AG04450 (cell line): ENCODE results near the genes ZNF2 and TRIM43.

DNA sequence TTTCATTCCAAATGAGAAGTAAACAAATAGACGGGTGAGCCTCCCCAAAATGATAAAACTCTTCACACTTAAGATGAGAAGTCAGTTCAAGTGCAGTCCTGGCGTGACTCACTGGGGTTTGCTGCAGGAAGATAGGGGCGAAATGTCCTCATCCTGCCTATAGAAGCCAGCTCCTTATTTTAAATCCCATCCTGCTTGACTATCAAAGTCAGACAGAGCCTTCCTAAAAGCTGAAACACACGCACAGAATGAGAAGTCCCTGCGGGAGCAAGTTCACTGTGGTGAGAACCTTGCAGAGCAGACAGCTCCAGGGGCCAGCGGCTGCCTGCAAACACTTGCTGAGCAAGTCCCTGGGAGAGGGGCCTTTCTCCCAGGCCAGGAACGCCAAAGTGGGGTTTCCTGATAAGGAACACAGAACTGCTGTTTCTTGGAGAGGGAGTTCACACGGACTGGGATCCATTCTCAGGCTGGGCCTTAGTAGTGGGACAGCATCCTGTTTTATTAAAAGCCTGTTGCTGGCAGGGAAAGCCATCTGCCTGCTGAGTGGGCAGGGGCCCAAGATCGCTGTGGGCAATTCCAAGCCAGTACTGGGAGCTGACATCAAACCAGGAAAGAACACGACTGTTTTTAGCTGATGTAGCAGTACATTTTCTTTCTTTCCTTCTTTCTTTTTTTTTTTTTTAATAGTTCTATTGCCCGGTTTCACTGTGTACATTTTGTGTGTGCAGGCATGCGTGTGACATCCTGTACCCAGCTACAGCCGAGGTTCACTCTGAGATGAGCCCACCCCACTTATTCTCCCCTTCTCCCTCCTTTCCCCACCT is 143.8 kb upstream of the PLGLB2 start:
- CAGE, long polyA plus RNA: no peak
- RRBS: no CpG with 5 or more reads among the region's 13 CpGs

- CAGE, long polyA plus RNA: no peak
- RRBS: no CpG with 5 or more reads among the region's 7 CpGs
Measured at GRCh38 chr2:87636768-87637258, 111.1 kb upstream of the PLGLB2 start.

DNA sequence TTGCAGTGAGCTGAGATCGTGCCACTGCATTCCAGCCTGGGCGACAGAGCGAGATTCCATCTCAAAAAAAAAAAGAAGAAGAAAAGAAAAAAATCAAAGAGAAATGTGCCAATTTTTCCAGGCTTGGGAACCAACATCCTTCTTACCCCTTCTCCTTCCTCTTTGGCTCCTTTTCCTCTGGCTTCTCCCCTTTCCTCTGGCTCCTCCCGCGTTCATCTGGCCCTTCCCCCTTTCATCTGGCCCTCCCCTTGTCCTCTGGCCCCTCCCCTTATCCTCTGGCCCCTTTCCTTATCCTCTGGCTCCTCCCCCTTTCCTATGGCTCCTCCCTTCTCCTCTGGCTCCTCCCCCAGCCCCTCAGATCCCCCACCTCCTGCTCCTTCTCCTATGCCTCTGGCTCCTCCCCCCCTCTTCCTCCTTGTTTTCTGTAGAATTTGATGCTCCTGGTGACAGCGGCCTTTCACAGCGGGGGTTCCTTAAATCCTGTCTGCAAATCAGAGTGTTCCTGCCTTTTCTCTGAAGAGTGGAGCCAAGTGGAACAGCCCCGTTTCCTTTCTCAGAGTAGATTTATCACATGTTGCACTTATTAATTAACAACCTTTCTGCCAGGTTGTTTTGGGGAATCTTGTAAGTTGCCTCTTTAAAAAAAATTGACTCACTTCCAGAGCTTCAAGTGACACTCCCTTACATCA is 28.1 kb downstream of the FABP1 start:
- CAGE, long polyA plus RNA: no peak
- RRBS: no CpG with 5 or more reads among the region's 8 CpGs

DNA sequence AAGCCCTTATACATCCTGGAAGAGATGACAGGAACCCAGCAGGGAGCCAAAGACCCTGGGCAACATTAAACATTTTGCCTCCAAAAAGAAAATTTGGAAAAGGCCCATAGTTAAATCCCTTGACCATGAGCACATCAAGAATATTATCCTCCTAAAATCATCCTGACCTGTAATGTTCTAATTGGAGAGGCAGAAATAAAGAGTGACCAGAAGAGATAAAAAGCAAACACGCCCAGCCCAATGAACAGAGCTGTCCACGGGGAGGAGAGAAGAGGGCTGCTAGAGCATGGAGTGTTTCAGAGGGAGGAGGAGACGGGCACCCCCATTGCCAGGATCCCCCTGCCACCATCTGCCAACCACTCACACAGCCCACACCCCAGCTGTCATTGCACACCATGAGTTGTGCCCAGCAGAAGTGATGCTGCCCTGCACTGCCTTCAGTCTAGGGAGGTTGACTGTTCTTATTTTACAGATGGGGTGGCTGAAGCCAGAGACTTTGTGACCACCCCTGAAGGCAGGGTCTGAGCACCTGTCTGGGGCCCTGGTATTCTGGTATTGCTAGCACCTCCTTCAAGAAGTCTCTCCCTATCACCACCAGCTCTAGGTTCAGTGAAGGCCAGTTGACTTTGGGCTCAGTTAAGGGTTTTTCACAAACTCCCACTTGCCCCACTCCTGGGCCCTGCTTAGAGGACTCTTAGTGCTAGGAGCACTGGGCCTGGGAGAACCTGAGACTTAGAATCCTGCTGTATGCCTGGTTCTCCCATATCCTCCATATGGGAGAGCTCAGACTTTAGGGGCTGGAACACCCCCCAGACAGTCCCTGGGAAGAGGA is 2.5 kb downstream of the FABP1 start:
- CAGE, long polyA plus RNA: no peak
- RRBS: no CpG with 5 or more reads among the region's 3 CpGs

- CAGE, long polyA plus RNA: no peak
- RRBS: no CpG with 5 or more reads among the region's 6 CpGs
Measured at GRCh38 chr2:88131519-88132100, 3.7 kb upstream of the FABP1 start.

GRCh38 chr2:88175104-88175660 is 5.0 kb downstream of the THNSL2 start:
- CAGE, long polyA plus RNA: no peak
- RRBS: no CpG with 5 or more reads among the region's 5 CpGs

DNA sequence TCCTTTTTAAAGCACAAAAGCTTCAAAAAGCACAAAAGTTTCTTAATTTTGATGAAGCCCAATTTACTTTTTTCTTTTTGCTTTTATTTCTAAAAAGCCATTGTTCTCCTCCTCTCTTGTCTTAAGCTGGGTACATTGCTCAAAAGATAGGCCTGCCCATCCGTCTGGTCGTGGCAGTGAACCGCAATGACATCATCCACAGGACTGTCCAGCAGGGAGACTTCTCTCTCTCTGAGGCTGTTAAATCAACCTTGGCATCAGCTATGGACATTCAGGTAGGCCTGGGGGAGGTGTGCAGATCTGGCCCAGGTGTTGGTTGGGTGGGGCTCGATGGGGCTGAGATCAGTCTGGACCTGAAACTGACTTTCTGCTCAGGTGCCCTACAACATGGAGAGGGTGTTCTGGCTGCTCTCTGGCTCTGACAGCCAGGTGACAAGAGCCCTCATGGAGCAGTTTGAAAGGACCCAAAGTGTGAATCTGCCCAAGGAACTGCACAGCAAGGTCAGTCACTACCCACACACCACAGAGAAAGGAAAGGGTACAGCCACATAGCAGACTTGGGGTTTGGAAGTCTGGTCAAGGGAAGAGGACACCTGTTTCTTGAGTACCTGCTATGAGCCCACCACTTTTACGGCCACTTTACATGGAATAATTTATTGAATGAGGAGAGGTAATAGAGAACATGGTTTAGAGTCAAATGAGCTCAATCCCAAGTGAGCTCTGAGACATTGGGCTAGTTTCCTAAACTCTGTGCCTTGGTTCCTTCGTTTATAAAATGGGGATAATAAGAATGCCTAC is 12.6 kb downstream of the THNSL2 start:
- CAGE, long polyA plus RNA: no peak
- RRBS: no CpG with 5 or more reads among the region's 6 CpGs

- CAGE, long polyA plus RNA: no peak
- RRBS: no CpG with 5 or more reads among the region's 6 CpGs
Measured at GRCh38 chr2:88506612-88507011, 17.8 kb upstream of the TEX37 start.

DNA sequence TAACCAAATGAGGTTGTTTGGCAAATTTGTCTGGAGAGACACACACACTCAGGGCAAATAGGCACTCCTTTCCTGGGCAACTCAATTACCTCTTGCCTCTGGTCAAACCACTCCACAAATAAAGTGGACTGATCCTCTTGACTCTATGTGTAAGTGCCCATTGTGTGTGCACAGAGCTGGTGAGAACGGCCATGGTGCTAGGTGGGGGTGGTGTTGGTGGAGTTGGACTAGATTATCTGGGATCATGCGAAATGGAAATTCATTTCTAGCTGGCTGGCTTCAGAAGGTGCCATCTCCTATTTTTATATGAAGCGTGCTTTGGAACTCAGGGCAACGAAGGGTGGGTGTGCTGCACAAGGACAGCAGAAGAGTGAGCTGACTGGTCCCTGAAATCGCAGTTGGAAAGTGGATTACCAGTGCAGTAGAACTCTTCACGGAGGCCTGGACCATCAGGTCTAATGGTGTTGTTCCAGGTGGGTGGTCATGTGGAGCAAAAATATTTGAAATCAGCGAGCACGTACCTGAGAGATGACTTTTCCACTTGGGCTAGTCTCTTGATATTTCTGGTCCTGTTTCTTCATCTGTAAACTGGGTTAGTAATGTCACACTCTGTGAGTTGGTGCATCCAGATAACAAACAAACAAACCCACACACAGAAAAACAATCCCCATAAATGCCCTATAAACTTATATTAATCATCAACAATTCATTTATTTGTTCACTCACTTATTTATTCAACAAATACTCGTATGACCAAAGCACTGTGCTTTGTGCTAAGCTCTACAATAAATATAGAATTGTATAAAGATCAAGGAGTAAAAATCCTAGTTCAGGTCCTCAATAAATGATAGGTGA is 150.0 kb downstream of the RPIA start:
- CAGE, long polyA plus RNA: no peak
- RRBS: no CpG with 5 or more reads among the region's 9 CpGs

DNA sequence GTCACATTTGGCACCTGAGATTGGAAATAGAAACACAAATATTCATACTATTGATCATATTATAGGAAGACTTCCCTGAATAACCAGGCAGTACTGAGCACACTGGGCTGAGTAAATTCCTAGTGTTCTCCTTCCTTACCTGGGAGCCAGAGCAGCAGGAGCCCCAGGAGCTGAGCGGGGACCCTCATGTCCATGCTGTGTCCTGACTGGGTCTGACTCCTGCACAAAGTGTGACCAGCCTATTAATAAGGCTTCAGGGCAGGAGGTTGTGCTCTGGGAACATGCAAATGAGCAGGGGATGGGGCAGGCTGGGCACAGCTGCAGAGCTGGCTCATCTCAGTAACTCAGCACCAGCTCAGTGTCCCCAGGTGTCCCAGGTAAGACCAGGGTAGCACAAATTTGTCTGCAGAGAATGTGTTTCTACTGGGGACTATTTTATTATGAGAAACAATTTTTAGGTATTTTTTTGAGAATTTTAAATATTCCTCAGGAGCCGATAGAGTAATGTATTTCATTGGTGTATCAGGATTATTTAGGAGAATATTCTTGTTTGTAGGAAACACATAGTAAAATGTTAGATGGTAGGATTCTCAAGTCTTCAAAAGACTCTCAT is 256.2 kb downstream of the RPIA start:
- CAGE, long polyA plus RNA: no peak
- RRBS: no CpG with 5 or more reads among the region's 2 CpGs

GRCh38 chr2:89027611-89027947 is 336.1 kb downstream of the RPIA start:
- CAGE, long polyA plus RNA: no peak
- RRBS: no CpG with 5 or more reads among the region's 1 CpG

DNA sequence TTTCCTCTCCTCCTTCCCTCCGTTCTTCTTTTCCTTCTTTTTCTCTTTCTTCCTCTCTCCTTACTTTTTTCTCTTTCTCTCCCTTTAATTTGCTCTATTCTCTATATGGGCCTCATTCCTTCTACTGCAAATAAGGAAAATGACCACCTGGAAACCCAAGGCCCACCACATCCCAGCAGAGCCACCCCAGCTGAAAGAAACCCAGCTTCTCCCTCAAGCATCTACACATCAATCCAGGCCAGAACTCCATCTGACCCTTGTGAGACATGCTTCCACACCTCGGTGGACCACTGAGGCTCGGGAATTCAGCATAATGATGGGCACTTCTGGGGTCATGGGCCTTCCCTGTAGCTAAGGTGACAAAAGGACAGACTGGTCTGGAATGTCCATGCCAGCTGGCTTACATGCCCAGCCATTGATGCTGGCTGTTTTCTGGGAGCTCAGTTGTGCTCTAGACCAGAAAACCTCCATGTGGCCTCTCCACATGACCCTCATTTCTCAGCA is 874.4 kb downstream of the RPIA start:
- CAGE, long polyA plus RNA: no peak
- RRBS: no CpG with 5 or more reads among the region's 3 CpGs

- CAGE, long polyA plus RNA: no peak
- RRBS: no CpG with 5 or more reads among the region's 10 CpGs
Measured at GRCh38 chr2:89837641-89838241, 1146.3 kb downstream of the RPIA start.

- CAGE, long polyA plus RNA: no peak
- RRBS: no CpG with 5 or more reads among the region's 101 CpGs
Measured at GRCh38 chr2:91570871-91571918, 2879.7 kb downstream of the RPIA start.

- CAGE, long polyA plus RNA: no peak
- RRBS: no CpG with 5 or more reads among the region's 2 CpGs
Measured at GRCh38 chr2:94218907-94220119, 367.8 kb upstream of the AQP7B start.

DNA sequence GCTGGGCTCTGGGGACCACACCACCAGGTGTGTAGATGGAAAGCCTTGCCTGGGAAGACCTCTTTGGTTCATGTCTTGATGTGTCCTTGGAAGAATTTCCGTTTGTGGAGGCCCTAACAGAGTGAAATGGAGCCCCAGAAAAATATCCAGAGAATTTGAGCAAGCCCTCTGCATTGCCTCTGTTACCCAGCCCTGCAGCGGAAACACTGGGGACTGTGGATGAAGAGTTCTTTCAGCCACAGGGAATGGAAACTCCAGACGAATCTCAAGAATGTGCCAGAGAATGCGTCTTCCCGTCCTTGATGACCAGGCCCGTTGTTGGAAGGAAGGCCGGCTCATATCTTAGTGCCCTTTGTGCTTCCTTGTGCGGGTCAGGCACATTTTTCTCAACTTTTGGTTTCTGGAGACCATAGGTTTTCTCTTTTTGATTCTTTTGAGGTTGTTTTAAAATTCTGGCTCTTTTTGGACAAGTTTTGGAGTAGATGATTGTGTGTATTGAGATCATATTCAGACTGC is 15.5 kb downstream of the MAL start:
- CAGE, long polyA plus RNA: no peak
- RRBS: no CpG with 5 or more reads among the region's 8 CpGs

DNA sequence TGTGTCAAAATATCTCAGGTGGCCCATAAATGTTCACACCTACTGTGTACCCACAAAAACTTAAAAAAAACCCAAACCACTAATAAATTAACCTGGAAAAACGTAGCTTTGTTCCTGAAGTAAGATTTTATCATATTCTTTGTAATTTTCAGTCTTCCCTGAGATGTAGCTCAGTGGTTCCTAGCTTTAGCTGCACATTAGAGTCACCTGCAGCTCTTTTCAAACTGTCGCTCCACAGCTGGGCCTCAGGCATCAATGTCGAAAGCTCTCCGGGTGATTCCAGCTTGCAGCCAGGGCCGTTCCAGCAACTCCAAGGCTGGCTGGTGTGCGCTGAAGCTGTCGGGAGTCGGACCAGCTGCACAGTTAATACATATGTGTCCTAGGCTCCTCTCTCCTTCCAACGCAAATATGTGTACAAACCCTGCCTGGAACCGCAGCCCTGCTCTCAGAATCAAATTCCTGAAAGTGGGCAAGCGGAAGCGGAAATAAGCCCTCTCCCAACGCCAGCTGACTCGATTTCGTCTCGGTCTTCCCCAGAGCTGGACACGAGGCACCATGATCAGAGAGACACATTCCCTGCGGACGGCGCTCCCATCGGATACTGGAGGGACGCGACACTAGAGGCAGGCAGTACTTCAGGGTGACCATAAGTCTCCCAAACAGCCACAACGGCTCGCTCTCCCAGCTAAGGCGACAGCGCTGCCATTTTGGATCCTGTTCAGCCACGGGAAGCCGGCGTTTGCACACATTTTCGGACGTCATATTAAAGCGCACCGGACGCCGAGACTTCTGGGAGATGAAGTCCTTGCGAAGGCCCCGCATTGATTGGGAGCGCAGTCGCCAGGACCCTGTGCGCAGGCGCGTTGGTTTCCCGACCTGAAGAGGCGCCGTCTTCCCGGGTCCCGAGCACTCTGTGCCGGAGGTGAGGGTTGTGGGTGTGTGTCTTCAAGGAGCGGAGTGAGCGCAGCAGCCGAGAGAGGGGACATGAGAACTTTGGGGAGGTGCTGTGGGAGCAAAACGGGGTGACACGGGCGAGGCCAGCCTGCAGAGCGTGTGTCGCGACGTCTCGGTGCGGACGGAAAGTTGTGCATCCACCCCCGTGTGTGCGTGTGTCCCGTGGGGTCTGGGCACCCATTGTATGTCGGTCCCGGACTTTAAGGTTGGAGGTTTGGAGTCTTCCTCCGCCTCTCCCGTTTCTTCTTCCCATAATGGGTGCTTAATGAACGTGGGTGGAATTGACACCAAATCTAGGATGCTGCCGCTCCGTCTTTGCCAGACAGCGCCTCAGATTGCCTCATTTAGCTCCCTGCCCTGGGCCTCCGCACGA is at the start of gene ZNF2:
ZNF2 (plus strand) TSS at position 871 of the 1,327 bp plus-strand sequence.
- CAGE, long polyA plus RNA: no peak
- RRBS: 0% methylated on average over 4 of the region's 75 CpGs

DNA sequence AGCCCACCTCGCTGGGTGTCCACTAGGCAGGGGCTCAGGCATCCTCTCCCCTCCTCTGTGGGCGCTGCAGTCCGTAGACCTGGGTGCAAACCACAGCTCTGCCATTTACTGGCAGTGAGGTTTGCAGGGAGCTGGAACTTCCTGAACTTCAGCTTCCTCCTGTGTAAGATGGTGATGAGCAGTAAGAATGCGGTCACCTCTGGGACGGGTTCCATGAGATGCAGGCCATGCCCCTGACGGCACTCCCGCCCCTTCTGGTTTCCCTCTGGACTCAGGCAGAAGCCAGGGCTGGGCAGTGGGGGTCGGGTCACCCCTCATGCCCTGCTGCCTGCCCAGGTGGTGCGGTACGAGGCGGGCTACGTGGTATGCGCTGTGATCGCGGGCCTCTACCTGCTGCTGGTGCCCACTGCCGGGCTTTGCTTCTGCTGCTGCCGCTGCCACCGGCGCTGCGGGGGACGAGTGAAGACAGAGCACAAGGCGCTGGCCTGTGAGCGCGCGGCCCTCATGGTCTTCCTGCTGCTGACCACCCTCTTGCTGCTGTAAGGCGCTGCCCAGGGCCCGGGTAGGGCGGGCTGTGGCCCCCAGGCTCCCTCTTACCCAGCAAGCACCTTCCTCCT is 1.5 kb downstream of the PROM2 start:
- CAGE, long polyA plus RNA: no peak
- RRBS: 82% methylated on average over 4 of the region's 28 CpGs

DNA sequence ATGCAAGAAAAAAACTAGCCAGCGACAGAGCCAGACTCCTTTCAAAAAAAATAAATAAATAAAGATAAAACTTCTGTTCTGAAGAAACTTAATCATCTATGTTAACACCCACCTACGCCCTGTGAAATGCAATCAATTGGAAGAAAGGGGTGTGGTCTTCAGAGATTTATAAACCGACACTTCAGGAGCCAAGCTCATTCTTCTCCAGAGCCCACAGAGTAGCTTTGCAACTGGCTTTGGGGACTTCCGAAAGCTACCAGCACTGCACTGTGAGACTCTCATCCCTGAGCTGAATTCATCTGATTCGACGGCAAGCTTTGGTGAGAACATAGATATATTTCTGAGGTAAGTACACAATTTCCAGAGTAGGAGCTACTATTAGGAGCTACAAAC is at the start of gene TRIM43:
TRIM43 (plus strand) TSS at position 197 of the 393 bp plus-strand sequence.
- CAGE, long polyA plus RNA: no peak
- RRBS: no CpG with 5 or more reads among the region's 6 CpGs

DNA sequence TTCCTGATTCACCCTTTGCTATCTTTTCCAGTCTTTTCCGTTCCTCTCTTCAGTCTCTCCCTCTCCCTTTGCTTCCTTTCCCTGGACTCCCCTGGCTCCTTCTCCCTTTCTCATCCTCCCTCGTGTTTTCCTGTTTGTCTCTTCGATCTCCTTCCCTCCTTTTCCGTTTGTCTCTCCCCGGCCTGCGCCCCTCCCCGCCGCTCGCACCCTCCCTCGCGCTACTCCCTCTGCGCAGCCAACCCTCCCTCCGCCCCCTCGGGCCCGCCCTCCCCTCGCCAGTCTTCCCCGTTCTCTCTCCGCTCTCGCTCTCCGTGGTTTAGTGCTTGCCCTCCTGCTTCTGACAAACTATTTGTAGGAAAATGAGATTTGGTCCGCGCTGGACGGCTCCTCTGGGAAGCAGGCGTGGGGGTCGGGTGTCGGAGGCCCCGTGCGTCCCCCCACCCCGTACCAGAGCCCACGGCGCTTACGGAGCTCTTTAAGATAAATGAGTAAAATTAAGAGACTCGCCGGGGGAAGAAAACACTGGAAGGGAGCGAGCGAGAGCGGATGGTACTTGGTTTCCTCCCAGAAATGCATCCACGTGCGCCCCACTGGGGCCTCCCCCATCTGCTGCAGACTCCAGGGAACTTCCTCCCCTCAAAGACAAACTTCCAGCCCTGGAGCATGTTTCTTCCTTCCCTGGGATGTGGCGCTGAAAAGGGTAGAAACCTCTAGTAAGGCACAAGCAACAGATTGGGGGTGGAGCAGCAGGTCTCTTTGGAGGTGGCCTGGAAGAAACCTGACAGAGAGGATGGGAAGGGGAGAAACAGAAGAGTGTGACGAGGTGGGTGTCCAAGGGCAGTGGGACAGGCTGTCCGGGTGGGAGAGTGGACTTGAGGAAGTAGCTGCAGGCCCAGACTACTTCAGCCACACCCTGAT is 91.0 kb downstream of the TRIM43 start:
- CAGE, long polyA plus RNA: no peak
- RRBS: no CpG with 5 or more reads among the region's 42 CpGs